Tongue (tissue), 2 donors: ENCODE measurements around a stretch of chr13.

- RAMPAGE, long total RNA = no peak
Observed at GRCh38 chr13:113468453-113469029, 15.3 kb upstream of the ADPRHL1 start.

- RAMPAGE, long total RNA = no peak
Observed at GRCh38 chr13:113502628-113503042, 11.8 kb downstream of the TMCO3 start.

- RAMPAGE, long total RNA = no peak
Observed at GRCh38 chr13:113510154-113510633, 19.4 kb downstream of the TMCO3 start.

GRCh38 chr13:113607735-113608110, 23.2 kb downstream of the TFDP1 start:
- RAMPAGE, long total RNA = no peak

- RAMPAGE, long total RNA = no peak
Observed at GRCh38 chr13:113647346-113647880, 10.6 kb downstream of the ATP4B start.

DNA sequence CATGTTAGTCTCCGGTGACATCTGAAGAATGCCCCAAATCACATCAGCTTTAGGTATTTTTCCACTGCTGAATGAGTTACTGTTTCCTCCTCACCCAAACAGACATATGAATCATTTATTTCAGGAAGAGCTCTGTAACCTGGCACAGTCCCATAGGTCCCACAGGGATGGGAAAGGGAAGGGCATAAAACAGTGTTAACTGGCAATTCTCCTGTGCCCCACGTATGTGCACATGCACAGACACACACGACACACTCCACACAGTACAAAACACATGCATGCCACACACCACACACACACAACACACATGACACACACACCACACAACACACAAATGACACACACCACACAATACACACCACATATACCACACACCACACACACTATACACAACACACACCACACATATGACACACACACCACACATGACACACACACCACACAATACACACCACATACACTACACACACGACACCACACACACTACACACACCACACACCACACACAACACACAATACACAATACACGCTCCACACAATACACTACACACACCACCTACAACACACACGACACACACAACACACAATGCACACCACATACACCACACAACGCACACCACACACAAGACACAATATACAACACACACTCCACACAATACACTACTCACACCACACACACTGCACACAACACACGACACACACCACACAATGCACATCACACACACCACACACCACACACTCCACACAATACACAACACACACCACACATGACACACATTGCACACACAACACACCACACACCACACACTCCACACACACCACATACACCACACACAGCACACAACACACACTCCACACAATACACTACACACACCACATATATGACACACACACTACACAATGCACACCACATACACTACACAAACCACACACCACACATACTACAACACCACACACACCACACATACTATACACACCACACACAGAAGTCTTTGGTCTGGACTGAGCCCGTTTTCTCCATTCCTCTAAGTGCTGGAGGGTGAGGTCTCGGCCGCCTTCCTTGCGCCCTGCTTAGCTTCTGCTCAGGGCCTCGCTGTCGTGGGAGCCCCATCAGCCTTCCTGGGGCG, 15.6 kb downstream of the TMEM255B start:
- RAMPAGE, long total RNA = no peak

DNA sequence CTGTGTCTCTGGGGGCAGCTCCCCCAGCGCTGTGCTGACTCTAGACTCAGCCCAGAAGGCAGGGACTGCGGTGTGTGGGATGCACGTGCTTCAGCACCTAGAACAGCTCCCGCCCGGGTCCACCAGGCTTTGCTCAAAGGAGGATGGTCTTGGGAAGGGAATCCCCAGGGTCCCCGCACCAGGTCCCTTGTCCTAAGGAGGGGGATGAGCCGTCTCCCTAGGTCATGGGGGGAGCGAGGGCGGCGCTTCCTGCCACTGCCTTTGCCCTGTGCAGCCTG, 18.4 kb downstream of the TMEM255B start:
- RAMPAGE, long total RNA = no peak

GRCh38 chr13:113815367-113816270, 48.3 kb downstream of the GAS6 start:
- RAMPAGE, long total RNA = no peak

DNA sequence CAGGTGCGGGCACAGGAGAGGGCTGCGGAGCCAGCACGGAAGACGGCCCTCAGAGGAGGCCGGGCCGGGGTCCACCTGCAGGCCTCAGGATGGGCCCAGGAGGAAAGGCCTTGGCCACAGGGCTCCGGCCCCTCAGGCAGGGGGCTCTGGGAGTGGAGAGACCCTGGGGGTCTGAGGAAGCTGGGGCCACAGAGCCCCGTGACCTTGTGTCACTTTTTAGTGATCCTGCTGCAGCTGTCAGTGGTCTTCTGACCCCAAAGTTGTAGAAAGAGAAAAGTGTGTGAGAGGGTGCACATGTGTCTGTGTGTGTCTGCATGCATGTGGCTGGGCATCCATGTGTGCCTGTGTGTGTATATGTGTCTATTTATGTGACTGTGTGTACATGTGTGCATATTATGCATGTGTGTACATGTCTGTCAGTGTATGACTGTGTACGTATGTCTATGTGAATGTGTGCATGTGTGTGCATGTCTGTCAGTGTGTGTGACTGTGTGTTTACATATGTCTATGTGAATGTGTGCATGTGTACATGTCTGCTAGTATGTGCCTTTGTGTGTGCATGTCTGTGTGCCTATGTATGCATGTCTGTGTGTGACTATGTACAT, 5.9 kb downstream of the GAS6 start:
- RAMPAGE, long total RNA = no peak

DNA sequence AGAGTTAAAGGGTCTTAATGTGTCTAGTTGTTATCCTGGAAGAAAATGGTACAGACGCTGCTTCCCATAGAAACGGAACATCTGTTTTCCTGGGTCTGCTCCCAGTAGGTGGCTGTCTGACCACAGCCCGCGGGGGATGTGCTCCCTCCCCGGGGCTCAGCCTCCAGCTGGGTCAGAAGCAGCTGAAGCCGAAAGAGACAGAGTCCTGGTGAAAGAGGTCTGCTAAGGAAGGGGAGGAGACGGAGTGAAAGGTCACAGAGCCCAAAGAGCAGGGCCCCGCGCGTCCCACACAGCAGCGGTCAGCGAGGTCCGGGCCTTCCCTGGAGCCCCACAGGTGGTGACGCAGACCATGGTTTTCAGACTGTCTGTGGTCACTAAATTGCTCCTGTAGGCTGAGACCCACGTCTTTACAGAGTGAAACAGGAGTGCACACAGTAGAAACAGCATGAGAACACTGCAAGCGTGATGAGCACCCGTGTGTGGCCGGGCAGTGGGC, 51.9 kb upstream of the C13orf46 start:
- RAMPAGE, long total RNA = no peak

DNA sequence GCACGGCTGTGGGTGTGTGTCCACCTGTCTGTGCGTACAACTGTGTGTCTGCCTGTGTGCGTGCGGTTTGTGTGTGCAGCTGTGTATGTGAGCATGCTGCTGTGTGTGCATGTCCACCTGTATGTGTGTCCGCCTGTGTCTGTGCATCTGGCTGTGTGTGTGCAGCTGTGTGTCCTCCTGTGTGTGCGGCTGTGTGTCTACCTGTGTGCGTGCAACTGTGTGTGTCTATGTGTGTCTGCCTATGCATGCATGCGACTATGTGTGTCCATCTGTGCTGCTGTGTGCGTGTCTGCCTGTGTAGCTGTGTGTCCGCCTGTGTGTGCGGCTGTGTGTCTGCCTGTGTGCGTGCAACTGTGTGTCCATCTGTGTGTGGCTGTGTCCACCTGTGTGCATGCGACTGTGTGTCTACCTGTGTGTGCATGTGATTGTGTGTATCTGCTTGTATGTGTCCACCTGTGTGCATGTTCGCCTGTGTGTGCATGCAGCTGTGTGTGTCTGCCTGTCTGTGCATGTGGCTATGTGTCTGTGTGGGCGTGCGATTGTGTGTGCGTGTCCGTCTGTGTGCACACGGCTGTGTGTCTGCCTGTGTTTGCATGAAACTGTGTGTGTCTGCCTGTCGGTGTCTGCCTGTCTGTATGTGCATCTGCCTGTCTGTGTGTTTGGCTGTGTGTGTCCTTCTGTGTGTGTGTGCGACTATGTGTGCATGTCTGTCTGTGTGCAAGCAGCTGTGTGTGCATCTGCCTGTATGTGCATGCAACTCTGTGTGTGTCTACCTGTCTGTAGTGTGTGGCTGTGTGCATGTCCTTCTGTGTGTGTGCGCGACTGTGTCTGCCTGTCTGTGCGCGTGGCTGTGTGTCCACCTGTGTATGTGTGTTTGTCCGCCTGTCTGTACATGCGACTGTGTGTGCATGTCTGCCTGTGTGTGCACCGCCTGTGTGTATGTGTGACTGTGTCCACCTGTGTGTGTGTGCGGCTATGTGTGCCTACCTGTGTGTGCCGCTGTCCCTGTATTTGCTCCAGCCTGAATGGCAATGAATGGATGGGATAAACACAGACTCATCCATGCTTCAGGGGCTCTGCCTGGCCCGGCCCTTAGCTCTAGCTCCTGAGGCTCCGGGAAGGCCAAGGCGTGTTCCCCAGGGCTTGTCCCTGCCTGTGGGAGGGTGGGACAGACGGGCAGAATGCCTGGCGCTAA, 57.2 kb upstream of the C13orf46 start:
- RAMPAGE, long total RNA = no peak

DNA sequence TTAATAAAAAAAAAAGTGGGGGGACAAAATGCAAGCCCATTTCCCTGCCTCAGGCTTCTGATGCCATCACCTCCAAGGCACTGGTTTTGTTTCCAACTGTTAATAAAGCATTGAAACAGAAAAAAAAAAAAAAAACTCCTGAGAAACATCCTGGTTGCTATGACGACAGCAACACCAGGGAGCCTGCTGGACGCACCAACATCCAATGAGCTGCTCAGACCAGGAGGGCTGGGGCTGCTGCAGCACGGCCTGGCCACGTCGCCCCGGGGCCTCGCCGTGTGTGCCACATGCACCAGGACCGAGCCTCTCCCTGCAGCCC, 54.6 kb downstream of the RASA3 start:
- RAMPAGE, long total RNA = no peak

- RAMPAGE, long total RNA = no peak
Observed at GRCh38 chr13:114101060-114101279, 31.5 kb downstream of the RASA3 start.

GRCh38 chr13:114111173-114112245, 20.9 kb downstream of the RASA3 start:
- RAMPAGE, long total RNA = no peak

DNA sequence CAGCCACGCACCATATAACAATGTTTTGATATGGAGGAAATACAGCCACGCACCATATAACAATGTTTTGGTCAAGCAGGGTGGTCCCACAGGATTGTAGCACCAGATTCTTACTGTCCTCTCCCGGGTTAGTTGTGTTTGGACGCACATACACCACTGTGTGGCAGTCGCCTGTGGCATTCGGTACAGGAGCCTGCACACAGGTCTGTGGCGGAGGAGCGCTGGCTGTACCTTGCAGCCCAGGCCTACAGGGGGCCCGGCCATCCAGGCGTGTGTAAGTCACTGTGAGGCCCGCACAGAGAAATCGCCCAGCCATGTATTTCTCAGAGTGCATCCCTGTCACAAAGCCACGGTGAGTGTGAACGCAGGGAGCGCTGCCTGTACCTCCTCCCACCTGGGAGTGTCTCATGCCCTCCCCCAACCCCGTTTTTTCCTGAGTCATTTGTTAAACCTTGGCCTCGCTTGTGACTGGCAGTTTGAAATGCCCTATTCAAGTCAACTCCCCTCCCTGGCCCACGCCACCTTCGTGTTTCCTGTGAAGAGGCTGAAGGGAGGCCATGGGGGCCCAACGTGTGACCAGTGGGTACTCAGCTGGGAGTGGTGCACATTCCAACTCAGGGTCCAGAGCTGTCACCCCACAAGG, 11.4 kb upstream of the RASA3 start:
- RAMPAGE, long total RNA = no peak

DNA sequence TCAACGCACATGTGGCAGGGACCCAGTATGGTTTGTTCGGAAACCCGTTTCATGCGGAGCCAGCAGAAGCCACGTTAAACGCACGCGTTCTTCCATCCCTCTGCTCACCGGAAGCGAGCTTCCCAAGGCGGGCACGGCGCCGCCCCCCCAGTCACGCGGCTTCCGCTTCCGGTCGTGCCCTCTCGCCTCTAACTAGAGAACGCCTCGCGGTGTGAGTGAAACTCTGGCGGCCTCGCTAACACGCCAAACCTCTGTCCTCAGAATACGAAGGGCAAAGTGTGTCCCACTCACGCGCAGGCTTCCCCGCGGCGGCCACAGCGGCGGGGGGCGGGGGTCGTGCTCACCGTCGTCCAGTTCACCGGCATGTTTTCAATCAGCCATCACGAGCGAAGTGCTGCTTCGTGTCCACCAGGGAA, 17.9 kb upstream of the CFAP97D2 start:
- RAMPAGE, long total RNA = no peak